Measurements from ENCODE around the genes TPBG, UBE3D, RIPPLY2 and SPACA1.

DNA sequence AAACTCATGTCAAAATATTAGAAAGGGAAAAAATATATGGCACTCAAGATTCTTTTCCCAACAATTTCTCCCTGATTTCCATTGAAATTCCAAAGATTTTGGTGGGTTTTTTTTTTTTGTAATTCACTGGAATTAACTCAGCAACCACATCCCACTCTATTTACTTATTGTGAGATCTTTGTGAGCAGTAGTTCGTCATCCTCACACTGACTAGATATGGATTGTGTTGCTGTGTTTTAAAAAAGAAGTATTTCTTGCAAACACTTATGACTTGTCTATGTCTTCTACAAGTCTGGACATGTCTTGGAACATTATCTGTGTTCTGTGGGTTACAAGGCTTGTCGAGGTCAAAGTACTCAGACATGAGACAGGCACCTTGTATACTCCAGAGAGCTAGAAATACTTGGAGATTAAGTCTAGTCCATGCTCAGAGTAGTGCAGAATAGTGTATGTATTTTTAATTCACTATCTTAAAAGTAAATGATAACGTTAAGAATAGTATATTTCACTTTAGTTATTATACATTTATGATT lies 7.3 kb upstream of the TENT5A start:
- RRBS = no CpG with 5 or more reads among the region's 3 CpGs

DNA sequence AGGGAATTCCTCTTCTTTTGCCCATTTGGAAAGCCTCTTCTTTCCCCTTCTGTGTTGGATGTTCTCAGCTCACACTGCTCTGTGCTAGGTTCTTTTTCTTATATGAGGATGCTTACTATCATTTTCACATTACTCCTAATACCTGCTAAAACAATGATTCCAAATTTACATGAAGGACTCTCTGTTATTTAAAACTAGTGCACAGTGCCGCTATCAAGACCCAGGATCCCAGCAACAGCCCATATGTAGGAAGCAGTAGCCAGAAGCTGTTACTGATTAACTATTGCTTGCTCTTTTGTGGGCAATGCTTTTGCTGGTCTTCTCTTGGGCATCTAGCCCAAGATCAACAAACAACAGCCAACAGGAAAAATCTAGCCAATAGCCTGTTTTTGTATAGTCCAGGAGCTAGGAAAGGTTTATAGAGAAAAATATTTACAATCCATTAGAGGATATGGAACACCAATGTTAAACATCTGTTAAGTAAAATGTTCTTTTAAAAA lies 22.0 kb upstream of the TENT5A start:
- RRBS = no CpG with 5 or more reads among the region's 1 CpG

GRCh38 chr6:82013970-82014267 lies 233.6 kb downstream of the IBTK start:
- RRBS = no CpG with 5 or more reads among the region's 2 CpGs

DNA sequence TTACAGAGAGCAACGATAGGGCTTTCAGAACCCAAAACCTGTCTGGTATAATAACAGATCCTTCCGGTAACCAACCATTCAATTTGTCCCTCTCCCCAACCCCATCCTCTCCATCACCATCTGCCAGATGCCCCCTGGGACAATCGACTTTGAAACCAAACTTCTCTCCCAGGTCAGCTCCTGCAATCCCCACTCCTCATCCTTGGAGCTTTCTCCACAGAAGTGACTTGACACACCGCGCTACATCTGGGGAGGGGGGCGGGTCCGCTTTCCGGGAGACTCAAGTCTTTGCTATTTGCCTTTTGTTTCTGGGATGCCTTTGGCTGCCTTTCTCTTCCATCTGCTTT lies 852 bp upstream of the TPBG start:
- RRBS = no CpG with 5 or more reads among the region's 8 CpGs

- RRBS = under 1% methylated on average over 14 of the region's 33 CpGs
Observed at GRCh38 chr6:82363580-82363956, at the start of gene TPBG. Gene TPBG (plus strand): TSS chr6:82363817.

- RRBS = no CpG with 5 or more reads among the region's 22 CpGs
Observed at GRCh38 chr6:82558524-82559071, 195.0 kb downstream of the TPBG start.

DNA sequence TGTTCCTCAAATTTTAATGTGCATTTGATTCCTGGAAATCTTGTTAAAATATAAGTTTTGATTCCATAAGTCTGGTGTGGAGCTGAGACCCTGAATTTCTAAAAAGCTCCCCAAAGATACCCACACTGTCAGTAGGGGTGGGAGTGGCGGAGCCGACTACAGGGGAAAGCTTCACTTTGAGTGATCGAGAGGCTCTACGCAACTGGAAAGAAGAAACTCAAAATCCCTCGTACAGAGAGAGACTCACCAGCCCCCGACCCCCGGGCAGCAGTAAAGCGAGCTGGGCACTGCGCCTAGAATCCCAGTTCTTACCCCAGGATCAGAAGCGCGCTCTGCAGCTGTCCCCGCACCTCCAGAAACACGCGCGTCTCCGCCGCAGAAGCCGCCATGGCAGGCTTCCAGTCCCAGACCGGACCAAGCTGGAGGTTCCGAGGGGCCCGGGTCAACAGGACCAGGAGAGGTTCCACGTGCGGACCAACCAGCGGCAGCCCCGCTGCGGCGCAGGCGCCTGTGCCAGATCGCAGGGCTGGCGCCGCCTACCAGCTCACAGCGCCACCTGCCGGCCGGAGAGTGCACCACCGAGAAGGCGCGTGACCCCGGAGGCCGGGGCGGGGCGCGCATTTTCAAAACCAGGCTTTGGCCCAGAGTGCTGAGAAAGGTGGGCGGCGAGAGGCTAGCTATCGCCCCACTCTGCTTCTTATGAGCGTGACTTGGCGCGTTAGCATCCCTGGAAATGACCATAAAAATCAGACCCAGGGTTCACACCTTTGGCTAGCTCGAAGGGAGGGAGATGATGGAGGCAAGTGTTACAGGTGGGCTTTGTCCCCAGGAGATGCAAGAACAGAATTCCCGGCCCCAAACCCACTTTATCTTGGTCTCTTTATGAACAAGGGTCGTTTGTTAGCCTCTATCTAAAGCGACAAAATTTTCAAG lies at the start of gene UBE3D:
Gene UBE3D (minus strand): TSS at position 512 of the 933 bp plus-strand sequence.
- RRBS = no CpG with 5 or more reads among the region's 52 CpGs

DNA sequence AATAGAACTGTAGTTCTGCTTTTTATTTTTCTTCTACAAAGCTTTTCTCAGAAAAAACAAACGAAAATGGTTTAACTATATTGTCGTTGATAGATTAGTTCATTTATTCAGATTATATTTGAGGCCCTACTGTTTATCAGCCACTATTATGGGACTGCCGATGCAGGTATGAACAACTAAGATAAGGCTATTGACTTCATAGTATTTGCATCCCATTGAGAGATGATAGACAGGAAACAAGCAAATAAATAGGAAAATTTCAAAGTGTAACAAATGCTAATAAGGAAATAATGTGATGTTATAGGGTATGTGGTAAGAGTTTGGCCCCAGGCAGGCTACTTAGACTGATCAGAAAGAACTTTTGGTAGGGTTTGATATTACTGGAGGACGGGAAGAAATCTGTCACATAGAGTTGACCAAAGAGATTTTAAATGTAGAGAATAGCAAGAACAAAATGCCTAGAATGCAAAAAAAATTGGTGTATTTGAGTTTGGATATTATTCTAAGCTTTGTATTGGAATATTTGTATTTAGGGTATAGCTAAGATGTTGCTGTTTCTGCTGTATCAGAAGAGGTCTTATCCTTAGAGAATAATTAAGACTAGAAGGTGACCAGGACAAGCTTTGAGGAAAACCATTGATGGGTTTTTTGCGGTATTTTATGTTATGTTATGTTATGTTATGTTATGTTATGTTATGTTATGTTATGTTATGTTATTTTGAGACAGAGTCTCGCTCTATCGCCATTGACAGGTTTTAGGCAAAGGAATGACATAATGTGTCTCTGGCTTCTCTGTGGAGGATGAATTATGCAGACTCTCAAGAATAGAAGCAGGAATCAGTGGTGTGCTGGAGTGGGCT lies 17.9 kb downstream of the DOP1A start:
- RRBS = no CpG with 5 or more reads among the region's 7 CpGs

GRCh38 chr6:83511788-83512170 lies 555 bp upstream of the PRSS35 start:
- RRBS = 1% methylated on average over 3 of the region's 14 CpGs

DNA sequence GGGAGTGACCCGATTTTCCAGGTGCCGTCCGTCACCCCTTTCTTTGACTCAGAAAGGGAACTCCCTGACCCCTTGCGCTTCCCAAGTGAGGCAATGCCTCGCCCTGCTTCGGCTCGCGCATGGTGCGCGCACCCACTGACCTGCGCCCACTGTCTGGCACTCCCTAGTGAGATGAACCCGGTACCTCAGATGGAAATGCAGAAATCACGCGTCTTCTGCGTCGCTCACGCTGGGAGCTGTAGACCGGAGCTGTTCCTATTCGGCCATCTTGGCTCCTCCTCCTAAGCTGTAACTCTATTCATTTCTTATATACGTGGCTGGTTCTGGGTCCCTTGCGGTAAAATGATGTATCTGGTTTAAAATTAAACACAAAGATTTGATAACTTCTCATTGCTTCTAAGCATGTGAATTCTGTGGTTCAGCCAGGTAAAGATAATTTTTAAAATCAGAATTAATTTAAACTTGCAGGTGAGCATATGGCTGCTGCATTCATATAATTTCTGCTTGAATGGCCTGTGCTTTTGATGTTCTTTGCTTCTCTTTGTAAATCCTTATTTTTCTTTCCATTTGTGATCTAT lies 49.6 kb upstream of the RIPPLY2 start:
- RRBS = no CpG with 5 or more reads among the region's 21 CpGs

DNA sequence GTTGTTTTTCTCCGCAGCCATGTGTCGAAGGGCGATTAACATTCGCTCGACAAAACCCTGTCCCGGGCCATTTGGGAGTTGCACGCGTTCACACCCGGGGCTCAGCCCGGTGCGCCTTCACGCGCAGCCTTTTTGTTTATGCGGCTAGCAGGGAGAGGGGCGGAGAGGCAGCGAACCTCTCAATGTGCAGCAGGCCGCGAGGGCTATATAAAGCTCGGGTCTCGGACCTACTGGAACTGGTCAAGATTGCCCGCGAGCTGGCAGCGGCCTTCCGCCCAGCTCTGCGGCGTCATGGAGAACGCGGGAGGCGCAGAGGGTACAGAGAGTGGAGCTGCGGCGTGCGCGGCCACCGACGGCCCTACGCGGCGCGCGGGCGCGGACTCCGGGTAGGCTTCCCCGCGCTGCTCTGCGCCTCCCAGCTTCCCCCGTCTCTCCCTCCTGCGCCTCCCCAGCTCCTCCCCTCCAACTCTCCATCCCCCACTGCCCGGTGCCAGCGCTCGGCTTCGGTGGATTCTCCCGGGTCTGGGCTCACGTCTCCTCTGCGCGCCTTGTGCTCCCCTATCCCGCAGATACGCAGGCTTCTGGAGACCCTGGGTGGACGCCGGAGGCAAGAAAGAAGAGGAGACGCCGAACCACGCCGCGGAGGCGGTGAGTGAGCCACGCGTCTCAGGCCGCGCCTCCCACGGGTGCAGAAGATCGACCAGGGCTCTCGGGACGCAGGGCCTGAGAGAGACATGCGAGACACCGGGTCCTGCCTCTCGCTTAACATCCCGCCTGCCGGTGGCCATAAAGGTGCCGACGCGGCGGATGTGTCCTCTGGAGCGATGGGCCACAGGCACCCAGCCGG lies at the start of gene RIPPLY2:
Gene RIPPLY2 (plus strand): TSS at position 235 of the 847 bp plus-strand sequence.
- RRBS = 6% methylated on average over 19 of the region's 85 CpGs

GRCh38 chr6:85594389-85594811 lies 742 bp upstream of the SNX14 start:
- RRBS = no CpG with 5 or more reads among the region's 13 CpGs

- RRBS = no CpG with 5 or more reads among the region's 4 CpGs
Observed at GRCh38 chr6:86005015-86005214, 362.2 kb upstream of the SYNCRIP start.

DNA sequence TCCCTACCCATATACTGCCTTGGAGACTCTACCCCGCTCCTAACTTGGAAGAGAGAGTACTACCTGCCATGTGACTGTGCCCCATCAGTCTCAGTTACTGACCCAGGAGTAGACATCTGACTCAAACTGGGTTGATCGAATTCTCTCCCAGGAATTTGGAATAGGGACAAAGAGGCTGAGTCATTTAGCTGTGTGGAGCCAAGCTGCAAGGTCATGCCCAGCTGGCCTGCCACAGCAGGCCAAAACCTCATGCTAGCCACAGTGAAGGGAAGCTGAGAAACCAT lies 21.1 kb upstream of the AKIRIN2 start:
- RRBS = no CpG with 5 or more reads among the region's 2 CpGs

GRCh38 chr6:87741942-87742658 lies 40.1 kb upstream of the AKIRIN2 start:
- RRBS = no CpG with 5 or more reads among the region's 5 CpGs

DNA sequence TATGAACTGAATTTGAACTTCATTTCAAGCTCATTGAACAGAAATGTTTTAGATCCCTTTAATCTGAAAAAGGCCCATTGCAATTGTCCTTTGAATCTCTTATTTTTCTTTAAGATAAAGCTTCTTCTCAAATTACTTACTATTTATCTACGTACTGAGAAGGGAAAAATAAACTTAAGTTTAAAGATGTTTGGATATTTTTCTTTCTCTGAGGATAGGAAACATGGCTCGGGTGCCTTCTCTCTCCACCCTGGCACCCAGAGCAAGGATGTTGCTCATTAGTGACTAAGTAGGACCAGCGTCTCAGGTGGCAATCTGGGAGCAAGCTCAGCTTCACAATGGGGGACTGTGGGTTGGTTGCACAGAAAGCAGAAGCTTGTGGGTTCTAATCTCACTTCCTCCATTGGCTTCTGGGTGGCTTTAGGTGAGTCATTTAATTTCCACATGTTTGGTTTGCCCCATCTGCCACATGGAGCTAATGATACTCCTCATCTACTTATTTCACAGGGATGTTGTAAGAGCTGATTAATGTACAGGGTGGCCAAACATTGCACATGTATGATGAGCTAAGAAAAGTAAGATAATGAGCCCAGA lies 54.7 kb upstream of the AKIRIN2 start:
- RRBS = no CpG with 5 or more reads among the region's 3 CpGs

GRCh38 chr6:88047296-88047978 lies at the start of gene SPACA1:
Gene SPACA1 (plus strand): TSS chr6:88047841.
- RRBS = 38% methylated on average over 11 of the region's 57 CpGs

DNA sequence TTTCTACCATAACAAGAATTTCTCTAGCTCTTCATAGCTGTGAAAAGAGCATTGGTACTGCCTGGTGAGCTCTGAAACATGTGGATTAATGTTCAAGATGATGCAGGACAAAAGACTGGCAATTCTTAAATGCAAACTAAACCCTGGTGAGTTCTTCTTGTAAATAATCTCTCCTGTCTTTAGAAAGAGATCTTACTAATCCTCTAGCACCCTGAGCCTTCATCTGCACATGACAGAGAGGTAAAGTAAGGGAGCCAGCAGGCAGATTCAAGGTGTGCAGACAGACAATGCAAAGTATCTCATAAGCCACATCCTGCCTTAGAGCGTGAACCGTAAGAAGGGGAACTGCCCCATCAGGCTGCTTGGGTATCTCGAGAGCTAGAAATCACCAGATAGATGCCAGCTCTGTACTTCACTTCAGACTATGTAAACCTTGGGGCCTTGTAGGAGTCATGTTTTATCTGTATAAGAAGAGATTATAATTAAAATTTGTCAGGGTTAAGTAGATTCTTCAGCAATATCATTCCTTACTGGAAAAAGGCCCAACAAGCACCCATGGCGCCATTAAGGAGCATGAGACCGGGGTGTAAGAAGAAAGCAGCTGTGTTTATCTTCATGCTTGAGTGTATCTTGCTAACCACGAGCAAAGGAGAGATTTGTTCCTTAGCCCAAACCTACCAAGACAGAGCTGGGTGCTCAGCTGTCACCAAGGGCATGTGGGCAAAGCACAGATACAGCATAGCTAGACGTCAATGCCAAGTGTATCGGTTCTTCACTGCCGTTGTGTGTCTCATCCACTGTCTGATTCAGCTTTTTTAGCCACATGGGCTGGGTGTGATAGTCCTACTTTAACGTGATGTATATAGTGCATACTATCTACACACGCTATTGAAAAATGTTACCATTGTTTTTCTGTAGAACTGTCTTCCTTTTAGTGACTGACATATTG lies 24.4 kb downstream of the CNR1 start:
- RRBS = no CpG with 5 or more reads among the region's 11 CpGs

DNA sequence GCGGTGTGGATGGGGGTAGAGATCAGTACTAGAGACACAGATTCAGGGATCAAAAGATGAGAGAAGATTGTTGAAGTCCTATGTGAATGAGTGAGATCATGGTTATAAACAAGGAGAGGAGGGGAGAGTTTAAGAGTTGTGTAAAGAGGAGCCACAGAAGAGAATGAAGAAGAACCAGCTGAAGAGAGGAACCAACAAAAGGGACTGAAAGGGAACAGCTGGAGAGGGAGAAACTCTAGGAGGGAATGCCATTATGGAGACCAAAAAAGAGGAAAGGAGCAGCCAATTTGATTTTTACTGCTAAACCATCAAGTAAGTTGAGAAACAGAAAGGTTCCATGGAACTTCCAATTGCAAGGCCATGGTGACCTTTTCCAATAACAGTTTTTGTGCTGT lies 105.5 kb upstream of the CNR1 start:
- RRBS = no CpG with 5 or more reads among the region's 1 CpG